ENCODE results near the genes KIAA1191, NOP16, TSPAN17 and GRK6.

GRCh38 chr5:176361416-176362331, at the start of gene KIAA1191:
Gene KIAA1191 (minus strand): TSS chr5:176361764.
- PRO-cap, result bidirectional peak, plus-strand start at chr5:176361571, minus-strand start at chr5:176361557; bidirectional peak, plus-strand start at chr5:176361969, minus-strand start at chr5:176361764
- RAMPAGE, long total RNA, 4 experiments, result start-site peak on the minus strand in 4 of 4 experiments, at chr5:176361713-176361809 at its widest, 66 to 440 reads per replicate

DNA sequence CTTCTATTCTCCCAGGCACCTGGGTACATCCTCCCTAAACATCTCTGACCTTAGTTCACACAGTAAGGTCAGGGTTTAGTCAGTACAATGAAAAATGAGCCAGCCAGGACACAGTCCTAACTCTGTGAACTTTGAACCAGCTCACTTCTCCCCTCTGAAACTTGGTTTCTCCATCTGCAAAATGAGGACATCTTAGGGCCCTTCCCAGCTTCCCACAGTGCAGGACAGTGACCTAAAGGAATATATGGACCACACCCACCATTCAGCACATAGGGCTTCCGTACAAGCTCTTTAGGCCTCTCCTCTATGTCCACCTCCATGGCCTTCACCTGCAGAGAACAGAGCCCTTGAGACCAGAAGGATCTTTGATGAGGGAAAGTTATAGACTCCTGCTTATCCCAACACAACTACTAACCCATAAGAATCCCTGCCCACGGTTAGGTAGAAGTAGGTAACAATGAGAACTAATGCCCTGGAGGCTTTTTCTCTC, 1.8 kb downstream of the NOP16 start:
- PRO-cap, result no peak
- RAMPAGE, long total RNA, 4 experiments, result no peak in any of the 4 experiments

- PRO-cap, result bidirectional peak, plus-strand start at chr5:176388761, minus-strand start at chr5:176388580
- RAMPAGE, long total RNA, 4 experiments, result start-site peak on the plus strand in 4 of 4 experiments, at chr5:176388744-176388798 at its widest, 569 to 2,593 reads per replicate; start-site peak on the minus strand in 4 of 4 experiments, at chr5:176388577-176388625 at its widest, 72 to 247 reads per replicate
These were observed at the start of gene NOP16 for GRCh38 chr5:176387807-176388892. Gene NOP16 (minus strand): TSS chr5:176388598.

DNA sequence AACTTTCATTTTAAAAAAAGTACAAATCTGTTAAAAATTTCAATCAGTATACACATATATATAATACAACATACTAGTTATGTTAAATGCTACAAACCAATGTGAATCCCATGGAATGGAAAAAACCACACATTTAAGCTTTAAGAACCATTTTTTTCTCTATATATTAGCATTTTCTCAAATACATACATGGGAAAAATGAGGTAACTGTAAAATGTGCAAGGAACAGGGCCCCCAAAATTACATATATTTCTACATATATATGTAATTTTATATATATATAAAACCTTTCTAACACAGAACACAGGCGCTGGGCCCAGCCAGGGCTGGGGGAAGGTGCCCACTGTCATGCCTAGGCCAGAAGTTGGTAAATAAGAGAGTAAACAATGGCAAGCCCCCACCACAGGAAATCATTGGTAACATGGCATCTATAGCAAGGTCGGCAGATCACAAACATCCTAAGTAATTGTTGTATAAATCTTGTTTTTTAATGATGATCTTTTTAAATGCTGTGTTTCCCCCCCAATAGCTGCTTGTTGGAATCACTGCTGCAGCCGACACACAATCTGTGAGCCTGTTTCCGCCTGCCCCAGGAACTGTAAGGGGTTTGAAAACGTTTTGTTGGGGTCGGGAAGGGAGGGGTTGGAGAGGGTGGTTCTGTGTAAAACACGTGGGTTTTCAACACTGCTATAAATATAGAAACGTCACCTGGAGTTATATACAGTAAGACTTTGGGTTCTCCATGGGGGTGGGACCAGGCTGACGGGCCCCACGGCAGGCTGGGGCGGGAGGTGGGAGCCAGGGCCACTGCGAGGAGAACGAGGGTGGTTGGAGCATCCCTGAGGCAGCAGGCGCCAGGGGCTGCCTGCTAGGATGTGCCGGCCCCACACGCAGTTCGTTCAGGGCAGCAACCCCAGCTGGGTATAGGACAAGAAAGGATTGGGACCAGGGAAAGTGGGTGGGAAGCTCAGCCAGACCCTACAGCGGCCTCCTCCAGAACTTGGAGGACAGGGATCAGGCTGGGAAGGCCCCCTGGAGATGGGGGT, 10.1 kb downstream of the RNF44 start:
- PRO-cap, result no peak
- RAMPAGE, long total RNA, 4 experiments, result no peak in any of the 4 experiments

DNA sequence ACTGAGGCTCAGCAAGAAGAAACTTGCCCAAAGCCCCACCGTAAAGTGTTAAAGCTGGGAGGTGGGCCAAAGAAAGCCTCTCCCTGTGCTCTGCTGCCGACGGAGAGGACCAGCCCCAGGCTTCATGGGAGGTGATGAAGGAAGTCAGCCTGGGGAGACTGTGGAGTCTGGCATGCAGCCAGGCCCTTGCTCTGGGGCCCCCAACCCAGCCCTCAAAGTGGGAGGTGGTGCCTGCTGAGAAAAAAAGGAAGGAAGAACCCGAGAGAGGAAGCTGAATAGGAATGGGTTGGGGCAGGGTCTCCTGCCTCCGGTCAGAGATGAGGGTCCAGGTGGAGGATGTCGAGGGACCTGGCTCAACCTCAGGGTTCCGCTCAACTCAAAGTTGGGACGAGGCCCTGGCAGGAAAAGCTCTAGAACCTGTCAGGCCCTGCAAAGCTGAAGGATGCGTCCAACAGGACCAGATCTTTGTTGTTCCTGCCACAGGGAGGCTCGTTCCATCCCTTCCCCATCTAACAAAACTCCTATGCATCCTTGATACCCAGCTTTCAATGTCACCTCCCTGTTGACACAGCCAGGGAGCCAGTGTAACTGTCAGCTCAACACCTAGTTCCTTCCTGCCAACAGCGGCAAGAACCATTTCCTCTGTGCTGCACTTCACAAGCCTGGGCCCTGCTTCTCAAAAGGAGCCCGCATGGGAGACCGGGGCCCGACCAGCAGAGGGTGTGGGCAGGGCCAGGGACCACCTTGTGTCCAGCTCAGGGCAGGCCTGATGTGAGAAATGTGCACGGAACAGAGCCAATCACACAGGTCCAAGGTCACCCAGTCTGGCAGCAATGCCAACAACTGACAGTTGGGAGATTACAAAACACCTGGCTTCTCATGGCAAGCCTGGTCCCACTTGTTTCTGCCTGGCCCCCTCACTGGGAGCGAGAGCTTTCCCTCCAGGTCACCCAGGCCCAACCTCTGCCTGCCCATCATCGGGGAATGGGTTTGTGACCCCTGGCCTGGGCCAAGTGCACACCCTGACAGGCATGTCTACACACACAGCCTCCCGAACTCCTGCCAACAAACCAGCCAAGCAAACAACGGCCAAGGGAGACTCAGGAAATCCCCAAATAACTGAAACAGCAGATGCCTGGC, 3.4 kb downstream of the RNF44 start:
- PRO-cap, result no peak
- RAMPAGE, long total RNA, 4 experiments, result no peak in any of the 4 experiments

DNA sequence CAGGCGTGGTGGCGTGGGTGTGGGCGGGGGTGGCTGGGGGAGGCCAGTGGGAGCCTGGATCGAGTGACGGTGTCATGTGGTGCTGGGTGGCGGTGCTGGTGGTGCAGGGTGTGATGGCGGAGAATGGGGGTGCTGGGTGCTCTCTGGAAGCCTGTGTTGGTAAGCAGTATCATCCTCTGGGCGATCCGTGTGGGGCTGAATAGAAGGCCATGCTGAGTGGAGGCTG, 27.0 kb downstream of the CDHR2 start:
- PRO-cap, result no peak
- RAMPAGE, long total RNA, 4 experiments, result no peak in any of the 4 experiments

DNA sequence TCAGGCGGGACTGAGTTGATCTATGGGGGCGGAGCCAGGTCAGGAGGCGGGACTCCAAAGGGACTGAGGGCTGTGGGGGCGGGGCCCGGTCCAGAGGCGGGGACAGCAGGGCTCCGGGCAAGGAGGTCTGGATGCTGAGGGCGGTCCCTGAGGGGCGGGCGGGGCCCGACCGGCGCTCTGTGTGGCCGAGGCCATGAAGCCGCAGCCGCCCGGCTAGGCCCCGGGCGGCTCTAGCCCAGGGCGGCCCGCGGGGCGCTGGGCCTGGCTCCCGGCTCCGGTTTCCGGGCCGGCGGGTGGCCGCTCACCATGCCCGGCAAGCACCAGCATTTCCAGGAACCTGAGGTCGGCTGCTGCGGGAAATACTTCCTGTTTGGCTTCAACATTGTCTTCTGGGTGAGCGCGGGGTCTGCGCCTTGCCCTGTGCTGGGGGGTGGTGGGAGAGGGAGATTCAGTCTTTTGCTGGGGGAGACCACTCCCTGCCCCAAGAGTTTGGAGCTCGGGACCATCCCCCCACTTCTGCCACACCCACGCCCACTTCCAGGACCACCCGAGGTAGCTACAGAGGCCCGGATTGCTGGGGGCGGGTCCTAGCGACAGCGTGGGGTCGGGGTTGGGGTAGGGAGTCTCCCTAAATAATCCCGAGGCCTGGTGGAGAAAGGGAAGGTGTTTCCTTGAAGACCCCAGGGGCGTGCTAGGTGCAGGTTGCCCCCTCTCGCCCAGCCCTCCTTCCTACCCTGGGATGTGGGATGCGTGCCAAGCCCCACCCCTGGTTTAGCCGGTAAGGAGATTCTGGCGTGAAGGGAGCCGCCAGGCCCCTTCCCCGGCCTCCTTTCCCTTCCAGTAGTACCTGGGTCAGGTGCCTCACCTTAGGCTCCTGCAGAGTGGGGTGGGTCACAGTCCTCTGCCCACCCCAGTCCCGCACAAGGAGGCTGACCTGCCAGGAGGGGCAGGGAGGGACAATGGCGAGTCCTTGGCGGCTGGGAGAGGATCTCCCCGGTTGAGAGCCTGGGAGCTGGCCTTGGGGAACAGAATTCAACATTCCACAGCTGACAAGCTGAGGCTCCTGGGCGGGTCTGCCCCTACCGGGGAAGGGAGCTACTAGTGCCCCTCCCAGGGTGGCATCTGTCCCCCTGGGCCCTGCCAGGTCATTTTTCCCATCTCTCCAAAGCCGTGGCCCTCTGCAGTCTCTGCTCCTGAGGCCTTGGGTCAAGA, at the start of gene TSPAN17:
Gene TSPAN17 (plus strand): TSS at position 175 of the 1,212 bp plus-strand sequence.
- PRO-cap, result bidirectional peak, plus-strand start at position 93 of the sequence, minus-strand start outside the sequence
- RAMPAGE, long total RNA, 4 experiments, result no peak in any of the 4 experiments

GRCh38 chr5:176921351-176922099, 22.4 kb upstream of the HK3 start:
- PRO-cap, result no peak
- RAMPAGE, long total RNA, 4 experiments, result no peak in any of the 4 experiments

DNA sequence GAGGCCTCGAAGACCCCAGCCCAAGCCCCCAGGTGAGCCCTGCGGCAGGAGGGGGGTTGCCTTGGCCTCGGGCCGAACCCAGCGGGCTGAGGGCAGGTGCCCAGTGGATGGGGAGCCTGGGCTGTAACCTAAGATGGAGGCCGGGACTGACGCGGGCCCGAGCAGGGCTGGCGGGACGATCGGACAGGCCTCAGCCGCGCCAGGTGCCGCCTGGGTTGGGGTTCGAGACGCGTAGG, 532 bp upstream of the NSD1 start:
- PRO-cap, result no peak
- RAMPAGE, long total RNA, 4 experiments, result no peak in any of the 4 experiments

DNA sequence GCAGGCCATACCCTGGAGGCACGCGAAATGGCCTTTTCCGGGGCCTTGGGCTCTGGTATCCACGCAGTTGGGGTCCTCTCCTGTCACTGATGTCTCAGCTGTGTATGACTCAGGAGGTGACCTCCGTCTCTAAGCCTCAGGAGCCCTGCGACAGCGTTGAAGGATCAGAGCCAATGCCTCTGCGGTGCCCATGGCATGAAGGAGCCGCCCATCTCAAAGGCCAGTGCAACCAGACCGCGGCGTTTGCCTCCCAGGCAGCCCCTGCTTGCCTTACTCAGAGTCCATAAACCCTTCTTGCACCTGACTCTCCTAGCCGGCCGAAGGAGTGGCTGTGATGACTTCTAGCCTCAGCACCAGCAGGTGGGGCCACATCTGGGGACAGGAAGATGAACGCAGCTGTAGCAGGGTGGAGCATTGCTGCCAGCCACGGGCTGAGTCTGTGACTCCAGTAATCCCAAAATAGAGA, 1.1 kb upstream of the MXD3 start:
- PRO-cap, result no peak
- RAMPAGE, long total RNA, 4 experiments, result no peak in any of the 4 experiments

- PRO-cap, result no peak
- RAMPAGE, long total RNA, 4 experiments, result no peak in any of the 4 experiments
These were observed 2.0 kb upstream of the RGS14 start for GRCh38 chr5:177355737-177356203.

DNA sequence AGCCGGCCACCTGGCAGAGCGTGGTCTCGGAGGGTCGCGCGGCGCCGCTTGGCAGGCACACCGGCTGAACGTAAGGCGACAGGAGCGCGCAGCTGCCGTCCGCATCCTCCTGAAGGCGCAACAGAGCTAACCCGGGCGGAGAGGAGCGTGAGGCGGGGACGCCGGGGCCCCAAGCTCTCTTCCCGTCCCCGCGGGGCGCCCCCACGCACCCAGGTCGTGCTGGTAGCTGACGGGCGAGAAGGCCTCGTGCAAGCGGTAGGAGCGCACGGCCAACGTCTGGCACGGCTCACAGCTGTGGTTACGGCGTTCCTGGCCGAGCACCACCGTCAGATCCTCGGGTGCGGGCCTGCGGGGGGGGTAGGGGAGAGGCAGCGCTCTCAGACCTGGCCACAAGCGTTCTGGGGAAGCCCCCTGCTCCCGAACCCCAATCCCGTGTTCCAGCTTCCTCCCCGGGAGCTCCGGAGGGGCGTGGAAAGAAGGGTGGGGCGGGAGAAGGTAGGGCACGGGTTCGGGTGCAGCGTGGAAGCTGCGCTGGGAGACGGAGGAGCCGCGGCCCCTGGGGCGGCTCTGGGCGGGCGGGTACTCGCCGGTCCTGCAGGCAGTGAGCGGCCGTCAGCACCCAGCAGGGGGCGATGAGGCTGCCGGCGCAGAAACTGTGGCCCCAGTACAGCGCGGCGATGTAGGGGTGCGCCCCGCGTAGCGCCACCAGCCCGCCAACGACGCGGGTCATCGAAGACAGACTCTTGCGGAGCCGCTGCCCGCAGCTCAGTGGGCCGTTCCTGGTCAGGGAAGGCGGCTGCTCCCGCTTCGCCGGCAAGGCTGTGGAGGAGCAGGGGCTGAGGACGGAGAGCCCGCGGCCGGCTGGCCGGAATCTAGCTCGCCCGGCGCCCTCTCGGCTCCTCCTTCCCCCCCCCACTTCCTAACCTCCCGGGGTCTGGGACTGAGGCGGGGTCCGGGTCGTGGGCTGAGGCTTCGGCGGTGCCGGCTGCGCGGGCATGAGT, 3.1 kb upstream of the PFN3 start:
- PRO-cap, result no peak
- RAMPAGE, long total RNA, 4 experiments, result no peak in any of the 4 experiments

GRCh38 chr5:177412127-177413027, 3.0 kb upstream of the F12 start:
- PRO-cap, result no peak
- RAMPAGE, long total RNA, 4 experiments, result no peak in any of the 4 experiments

DNA sequence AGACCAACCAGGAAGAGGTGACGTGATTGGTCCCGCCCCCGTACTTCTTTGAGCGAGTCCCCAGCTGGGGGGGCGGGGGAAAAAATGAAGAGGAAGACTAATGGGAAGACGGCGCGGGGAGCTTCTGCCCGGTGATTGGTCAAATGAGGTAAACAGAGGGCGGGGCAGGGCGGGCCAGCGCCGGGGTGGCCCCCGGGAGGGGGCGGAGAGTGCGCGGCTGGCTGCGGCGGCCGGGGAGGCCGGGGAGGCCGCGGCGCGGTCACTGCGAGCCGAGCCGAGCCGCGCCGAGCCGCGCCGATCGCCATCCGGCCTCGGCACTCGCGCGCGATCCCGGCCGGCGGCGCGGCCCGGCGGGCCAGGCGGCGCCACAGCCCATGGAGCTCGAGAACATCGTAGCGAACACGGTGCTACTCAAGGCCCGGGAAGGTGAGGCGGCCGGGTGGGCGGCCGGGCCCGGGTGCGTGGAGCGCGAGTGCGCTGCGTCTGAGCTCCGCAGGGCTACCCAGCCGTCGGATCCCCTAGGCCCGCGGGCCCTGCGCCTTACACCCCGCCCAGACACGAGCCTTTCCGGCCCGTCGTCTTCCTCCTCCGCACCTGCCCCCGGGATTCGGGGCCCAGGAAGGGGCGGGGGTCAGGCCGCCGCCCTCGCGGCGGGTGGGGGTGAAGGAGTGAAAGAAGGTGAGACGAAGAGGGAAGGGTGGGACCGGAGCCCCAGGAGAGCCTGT, at the start of gene GRK6:
Gene GRK6 (plus strand): TSS at position 205 of the 725 bp plus-strand sequence.
- PRO-cap, result bidirectional peak, plus-strand start at position 80 of the sequence, minus-strand start outside the sequence; unidirectional peak, plus-strand start at position 205 of the sequence; bidirectional peak, plus-strand start at position 543 of the sequence, minus-strand start at position 515 of the sequence
- RAMPAGE, long total RNA, 4 experiments, result no peak in any of the 4 experiments

DNA sequence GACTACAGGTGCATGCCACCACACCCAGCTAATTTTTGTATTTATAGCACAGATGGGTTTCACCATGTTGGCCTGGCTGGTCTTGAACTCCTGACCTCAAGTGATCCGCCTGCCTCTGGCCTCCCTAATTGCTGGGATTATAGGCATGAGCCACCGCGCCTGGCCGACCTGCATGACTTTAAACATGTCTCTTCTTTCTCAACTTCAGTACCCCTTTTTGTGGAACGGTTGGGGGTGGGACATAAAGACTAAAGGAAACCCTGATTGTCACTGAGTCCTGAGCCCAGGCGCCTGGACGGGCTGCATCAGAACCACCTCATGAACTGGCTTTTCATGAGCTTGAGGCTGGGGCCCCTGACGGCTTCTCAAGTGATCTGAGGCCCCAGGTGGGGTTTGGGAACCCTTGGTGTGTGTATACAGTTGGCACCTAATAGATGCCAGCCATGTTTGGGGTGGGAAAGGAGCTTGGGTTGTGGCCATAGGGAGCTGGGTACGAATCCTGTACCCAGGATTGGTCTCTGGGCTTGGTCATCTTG, 2.1 kb downstream of the GRK6 start:
- PRO-cap, result no peak
- RAMPAGE, long total RNA, 4 experiments, result no peak in any of the 4 experiments

GRCh38 chr5:177435662-177436729, 9.5 kb downstream of the GRK6 start:
- PRO-cap, result no peak
- RAMPAGE, long total RNA, 4 experiments, result no peak in any of the 4 experiments

DNA sequence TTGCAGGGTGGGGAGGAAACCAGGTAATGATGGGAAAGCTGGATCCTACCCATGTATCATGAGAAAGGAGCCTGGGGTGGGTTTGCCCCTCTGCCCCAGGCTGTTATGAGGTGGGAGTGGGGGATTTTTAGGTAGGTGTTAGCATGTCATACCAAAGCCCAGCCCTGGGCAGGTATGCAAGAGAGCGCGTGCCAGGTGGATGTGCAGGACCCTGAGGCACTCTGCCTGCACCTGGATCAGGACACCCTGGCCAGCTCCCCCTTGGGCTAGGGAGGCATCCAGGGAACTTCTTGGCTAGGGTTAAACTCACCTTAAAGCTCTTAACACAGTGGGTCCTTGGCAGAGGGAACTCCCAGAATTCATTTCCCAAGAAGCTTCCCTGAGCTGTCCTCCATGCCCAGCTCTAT, 2.5 kb upstream of the PRR7 start:
- PRO-cap, result no peak
- RAMPAGE, long total RNA, 4 experiments, result no peak in any of the 4 experiments

GRCh38 chr5:177453807-177454094, 7.1 kb downstream of the PRR7 start:
- PRO-cap, result no peak
- RAMPAGE, long total RNA, 4 experiments, result no peak in any of the 4 experiments

- PRO-cap, result no peak
- RAMPAGE, long total RNA, 4 experiments, result no peak in any of the 4 experiments
These were observed 7.4 kb downstream of the PRR7 start for GRCh38 chr5:177454095-177454359.

- PRO-cap, result no peak
- RAMPAGE, long total RNA, 4 experiments, result no peak in any of the 4 experiments
These were observed 9.2 kb downstream of the PRR7 start for GRCh38 chr5:177455963-177456127.